Placental pericyte (primary cell): Measurements from ENCODE around the gene MAPK7.

DNA sequence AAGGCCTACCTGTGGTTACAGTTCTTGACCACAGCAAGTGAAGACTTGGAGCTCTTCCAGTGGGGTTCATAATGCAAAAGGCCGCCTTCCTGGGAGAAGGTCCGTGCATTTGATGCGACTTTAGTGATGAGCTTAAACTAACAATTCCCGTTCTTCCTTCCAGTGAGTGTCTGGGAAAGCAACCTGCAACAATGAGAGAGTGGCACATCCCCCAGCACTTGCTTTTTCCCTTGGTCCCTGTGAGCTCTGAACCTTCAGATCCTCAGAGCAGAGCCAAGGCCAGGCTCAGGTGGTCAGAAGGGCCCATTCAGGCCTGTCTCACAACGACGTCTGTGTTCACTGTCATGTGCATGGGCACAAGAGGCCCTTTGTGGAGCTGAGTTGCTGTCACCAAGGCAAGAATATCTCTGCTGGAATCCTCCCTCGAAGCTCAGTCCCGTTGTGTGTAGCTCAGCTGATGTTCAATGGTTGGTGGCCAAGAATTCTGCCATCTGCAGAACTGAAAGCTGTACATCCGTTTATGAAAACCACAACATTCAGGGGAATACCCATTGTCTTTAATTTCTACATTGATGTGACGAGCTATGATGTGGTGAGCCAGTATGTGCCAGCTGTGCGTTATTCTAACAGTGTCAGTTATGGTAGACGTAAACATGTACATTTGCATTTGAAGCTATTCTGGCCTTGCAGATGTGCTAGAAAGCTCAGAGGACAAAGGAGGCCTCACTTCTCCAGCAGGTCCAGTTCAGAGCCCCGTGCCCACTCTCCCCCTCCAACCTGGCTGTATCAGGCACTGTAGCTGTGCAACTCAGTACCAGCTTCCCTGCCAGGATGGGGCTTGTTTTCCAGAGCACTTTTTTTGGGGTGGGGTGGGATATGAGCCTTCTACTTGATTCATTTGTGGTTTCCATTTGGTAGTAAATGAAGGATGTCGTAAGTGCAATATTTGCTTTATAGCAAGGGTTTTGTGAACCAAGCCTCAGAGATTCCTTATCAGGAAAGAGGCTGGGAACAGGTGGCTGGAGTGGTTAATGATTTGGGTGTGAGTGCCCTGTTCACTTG is 56.3 kb downstream of the B9D1 start:
- CAGE, long polyA plus RNA = no peak

DNA sequence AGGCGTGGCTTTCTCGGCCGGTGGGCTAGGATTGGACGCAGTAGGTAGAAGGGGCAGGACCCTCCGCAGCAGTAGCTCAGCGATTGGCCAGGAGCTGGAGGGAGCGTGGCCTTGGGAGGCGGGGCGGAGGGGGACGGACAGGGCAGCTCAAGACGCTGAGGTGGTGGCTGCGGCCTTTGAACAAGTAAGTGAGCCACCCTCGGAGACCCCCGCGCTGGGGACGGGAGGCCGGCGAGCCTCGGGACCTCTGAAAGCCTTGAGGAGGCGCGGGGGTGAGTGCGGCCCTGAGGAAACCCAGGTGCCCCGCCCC is at the start of gene MAPK7:
Gene MAPK7, plus strand, starts transcription at position 140 of the 310 bp plus-strand sequence.
- CAGE, long polyA plus RNA = no peak

DNA sequence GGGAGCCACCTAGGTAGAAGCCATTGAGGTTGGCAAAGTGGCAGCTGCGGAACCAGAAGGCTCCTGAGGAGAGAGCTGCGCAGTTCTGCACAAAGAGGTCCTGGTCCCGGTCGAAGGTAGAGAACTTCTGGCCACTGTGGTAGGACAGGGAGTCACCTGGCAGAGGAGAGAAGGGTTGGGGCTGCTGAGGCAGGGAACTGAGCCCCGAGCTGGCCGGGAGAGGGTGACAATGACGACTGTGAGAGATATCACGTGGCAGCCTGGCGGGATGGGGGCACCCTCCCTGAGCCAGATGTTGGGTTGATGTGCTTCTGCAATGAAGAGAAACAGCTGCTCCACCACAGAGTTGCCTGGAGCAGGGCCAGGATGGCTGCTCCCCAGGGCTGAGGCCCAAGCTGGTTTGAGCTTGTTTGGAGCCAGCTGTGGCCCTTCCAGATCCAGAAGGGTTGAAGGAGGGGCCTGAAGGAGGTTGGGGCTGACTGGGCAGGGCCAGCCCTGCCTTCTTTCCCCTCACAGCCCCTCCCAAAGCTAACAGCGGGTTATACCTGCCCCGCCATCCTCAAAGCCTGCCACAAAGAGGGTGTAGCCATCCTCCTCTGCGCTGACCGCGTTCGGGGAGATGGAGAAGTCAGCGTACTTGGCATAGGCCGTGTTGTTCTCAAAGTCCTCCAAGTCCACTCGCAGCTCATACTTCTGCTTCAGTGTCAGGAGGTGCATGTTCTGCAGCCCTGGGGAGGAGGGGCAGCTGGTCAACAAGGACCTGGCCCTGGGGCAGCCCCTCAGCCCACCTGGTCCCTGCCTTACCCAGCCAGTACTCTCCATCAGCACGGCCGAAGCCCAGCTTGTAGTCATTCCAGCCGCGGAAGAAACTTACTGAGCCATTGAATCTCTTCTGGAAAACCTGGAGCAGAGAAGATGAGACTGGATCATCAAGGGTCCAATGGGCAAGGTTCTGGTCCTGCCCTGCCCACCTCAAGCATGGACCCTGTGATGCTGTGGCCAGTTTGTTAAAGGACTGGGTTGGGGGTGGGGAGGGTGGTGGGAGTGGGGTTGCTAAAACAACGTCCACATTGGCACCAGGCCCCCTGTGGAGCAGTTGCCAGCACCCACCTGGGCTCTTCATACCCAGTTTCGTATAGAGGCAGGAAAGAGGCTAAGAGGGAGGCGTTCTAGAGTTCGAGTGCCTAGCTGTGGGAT is 2.0 kb downstream of the MFAP4 start:
- CAGE, long polyA plus RNA = no peak

DNA sequence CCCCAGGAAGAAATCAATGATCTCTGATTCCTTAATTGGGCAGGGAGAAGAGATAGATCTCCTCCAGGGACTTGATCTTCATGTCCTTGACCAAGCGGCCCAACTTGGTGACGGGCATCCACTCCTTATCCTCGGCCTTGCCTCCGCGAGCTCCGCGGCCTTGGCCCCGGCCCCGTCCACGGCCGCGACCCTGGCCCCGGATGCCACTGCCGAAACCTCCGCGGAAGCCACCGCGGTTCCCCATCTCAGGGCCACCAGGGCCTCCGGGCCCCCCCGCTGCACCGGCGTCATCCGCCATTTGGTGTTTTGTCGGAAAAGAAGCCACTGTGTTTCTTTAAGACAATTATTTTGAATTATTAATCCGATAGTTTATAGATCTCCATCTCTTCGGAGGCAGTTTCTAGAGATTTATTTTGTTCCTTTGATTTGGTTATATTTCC is 35.5 kb downstream of the RNF112 start:
- CAGE, long polyA plus RNA = no peak

GRCh38 chr17:19494896-19495539 is 38.6 kb upstream of the SLC47A1 start:
- CAGE, long polyA plus RNA = no peak

DNA sequence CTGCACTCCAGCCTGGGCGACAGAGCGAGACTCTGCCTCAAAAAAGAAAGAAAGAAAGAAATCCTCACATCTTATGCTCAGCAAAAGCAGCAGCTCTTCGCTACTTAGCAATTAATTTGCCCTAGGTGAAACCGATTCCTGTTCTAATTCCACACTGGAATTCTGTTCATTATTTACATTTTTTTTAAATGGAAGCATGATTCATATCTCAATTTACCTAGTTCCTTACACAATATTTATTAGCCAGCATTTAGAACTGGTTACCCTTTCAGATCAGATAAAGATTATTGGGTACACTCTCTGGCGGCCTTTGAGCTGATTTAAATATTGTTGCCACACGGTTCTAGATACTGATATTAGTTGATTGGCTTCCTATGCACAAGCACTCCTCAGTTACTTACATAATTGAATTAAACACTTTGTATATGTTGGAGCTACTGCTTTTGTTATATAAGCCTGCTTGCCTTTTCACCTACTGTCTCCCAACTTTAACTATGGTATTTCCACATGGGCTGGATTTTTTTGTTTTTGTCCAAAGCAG is 4.1 kb upstream of the ALDH3A2 start:
- CAGE, long polyA plus RNA = no peak

DNA sequence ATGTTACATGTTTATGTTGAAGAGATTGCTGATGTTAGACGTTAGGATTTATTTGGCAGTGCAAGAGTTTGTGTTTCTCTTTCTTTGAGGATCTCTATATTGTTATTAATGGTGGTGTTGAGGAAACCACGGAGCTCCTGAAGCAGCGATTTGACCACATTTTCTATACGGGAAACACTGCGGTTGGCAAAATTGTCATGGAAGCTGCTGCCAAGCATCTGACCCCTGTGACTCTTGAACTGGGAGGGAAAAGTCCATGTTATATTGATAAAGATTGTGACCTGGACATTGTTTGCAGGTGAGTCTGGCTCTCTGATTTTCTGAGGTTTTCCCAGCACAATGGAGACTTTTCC is 7.7 kb downstream of the ALDH3A2 start:
- CAGE, long polyA plus RNA = no peak

DNA sequence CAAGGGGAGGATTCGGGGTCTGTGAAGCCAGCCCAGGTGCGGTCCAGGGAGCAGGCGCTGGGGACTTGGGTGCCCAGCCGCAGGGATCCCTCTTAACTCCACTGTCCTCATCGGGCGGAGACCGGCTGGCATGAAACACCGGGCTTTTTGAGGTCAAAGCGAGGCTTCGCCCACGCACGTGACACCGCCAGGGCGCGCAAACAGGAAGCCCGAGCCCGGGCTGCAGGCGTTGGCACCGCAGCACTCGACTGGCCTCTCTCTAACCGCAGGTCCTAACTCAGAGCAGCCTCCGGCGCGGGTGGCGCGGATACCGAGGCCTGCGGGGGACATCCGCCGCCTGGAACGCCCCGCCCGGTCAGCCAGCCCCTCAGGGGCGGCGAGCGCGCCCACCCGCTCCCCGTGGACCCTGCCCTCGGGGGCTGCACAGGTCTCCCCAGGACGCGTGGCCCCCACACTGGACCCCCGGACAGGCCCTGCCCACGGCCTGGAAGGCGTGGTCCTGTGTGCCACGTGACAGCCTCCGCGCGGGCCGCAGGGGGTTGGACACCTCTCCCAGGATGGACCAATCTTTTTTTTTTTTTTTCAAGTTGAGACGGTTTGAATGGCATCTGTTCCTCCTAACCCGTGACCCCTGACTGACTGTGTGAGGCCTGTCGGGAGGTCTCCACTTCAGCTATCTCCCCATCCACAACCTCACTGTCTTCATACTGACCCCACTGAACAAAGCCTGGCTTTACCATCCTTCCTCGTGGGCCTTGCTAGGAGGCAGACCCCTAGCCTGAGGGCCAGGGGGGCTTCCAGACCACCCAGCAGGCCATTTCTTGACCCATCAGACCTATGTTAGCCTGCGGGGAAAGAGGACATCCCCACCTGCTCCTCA is 8.3 kb upstream of the SLC47A2 start:
- CAGE, long polyA plus RNA = no peak

GRCh38 chr17:19992688-19993288 is 15.2 kb upstream of the AKAP10 start:
- CAGE, long polyA plus RNA = no peak

GRCh38 chr17:20313700-20314352 is 153.5 kb downstream of the LGALS9B start:
- CAGE, long polyA plus RNA = no peak

DNA sequence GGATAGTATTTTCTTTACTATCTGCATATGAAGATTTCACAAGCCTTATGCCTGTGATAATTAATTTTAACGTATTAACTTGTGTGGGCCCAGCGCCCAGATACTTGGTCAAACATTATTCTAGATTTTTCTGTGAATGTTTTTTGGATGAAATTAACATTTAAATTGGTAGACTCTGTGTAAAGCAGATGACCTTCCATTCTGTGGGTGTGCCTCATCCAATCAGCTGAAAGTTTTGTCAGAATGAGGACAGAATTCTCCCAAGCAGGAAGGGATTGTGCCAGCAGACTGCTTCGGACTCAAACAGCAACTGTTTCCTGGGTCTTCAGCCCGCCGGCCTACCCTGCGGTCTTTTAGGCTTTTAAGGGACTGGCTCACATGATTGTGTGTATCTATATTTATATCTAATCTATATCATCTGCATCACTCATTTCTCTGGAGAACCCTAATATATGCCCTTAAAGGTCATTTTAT is 115.3 kb downstream of the USP22 start:
- CAGE, long polyA plus RNA = no peak

GRCh38 chr17:20998951-21000107 is 43.5 kb downstream of the USP22 start:
- CAGE, long polyA plus RNA = no peak

GRCh38 chr17:21040006-21040550 is 2.7 kb downstream of the USP22 start:
- CAGE, long polyA plus RNA = no peak

DNA sequence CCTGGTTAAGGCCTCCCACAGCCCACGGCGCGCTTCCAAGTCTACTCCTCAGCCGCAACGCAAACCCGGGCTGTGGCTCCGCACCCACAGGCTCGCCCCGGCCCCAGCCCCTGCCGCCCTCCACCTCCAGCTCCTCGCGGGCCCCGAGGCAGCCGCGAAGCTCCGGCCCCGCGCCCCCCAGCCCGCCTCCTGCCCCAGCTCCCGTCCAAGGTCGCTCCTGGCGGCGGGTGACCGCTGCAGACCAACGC is 1.0 kb downstream of the USP22 start:
- CAGE, long polyA plus RNA = no peak

- CAGE, long polyA plus RNA = no peak
Observed at GRCh38 chr17:21211503-21212508, 2.2 kb downstream of the TMEM11 start.

GRCh38 chr17:21213177-21214065 is 540 bp downstream of the TMEM11 start:
- CAGE, long polyA plus RNA = no peak

- CAGE, long polyA plus RNA = no peak
Observed at GRCh38 chr17:21285600-21286768, 1.5 kb downstream of the MAP2K3 start.

GRCh38 chr17:21305474-21306199 is 21.1 kb downstream of the MAP2K3 start:
- CAGE, long polyA plus RNA = no peak

DNA sequence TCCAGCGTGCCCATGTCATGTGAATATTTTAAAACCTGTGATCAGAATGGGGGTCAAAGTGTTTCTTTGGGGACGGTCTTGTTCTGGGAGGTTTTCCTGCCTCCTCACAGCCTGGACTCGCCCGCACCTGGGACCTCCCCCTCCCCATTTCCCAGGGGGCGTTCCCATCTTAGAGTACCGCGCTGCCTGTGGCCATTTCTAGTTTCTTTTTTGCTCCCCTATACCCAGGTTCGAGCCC is 1.5 kb downstream of the KCNJ12 start:
- CAGE, long polyA plus RNA = no peak

GRCh38 chr17:21456848-21457533 is 80.8 kb downstream of the KCNJ12 start:
- CAGE, long polyA plus RNA = no peak